M059J (cell line): ENCODE measurements around the genes CCDC6 and CABCOCO1.

GRCh38 chr10:59885391-59885989, 20.9 kb downstream of the CCDC6 start:
- RAMPAGE, long total RNA: no peak

- RAMPAGE, long total RNA: no peak
These were observed at the start of gene CCDC6 for GRCh38 chr10:59906089-59907096. TSS of gene CCDC6 (minus strand) at chr10:59906556.

- RAMPAGE, long total RNA: no peak
These were observed 85.3 kb upstream of the CCDC6 start for GRCh38 chr10:59991405-59992239.

GRCh38 chr10:60236807-60237756, 152.6 kb downstream of the ANK3 start:
- RAMPAGE, long total RNA: no peak

DNA sequence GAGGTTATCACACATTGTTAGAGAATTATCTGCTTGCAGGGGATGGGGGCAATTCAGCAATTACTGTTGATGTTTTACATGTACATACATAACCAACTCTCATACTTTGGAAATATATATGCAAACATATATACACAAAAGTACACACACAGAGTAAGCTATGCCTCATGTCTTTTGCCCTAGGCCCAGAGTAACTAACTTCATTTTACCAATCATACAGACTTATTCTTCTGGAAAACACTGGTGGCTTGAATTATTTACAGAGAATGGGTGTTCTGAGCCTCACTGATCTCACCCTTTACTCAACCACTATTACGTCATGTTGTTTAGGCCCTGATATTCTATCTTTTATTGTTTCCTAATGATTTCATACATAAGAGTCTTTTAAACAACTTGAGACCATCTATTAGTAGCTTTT, 43.1 kb downstream of the ANK3 start:
- RAMPAGE, long total RNA: no peak

DNA sequence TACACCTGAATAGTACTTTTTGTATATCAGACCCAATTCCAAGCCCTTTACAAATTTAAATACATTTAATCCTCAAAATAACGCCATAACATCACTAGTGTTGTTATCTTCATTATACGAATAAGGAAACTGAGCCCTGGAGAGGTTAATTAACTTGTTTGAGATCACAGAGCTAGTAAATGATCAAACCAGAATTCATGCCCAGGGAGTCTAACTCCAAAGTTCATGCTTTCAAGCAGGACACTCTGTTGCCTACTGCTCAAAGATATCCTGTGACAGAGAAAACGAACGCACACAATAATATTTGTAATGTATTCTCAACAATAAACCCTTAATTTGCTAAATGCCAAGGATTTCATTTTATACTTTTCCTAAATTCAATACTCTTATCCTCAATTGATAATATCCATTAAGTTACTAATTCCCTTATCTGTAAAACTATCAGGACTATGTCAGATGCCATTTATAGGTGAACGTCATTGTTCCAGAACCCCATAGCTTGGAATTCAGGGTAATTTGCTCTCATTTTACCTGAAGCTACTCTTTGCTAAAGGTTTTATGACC, 150.4 kb upstream of the CDK1 start:
- RAMPAGE, long total RNA: no peak

GRCh38 chr10:60680924-60682069, 97.0 kb upstream of the CDK1 start:
- RAMPAGE, long total RNA: no peak

DNA sequence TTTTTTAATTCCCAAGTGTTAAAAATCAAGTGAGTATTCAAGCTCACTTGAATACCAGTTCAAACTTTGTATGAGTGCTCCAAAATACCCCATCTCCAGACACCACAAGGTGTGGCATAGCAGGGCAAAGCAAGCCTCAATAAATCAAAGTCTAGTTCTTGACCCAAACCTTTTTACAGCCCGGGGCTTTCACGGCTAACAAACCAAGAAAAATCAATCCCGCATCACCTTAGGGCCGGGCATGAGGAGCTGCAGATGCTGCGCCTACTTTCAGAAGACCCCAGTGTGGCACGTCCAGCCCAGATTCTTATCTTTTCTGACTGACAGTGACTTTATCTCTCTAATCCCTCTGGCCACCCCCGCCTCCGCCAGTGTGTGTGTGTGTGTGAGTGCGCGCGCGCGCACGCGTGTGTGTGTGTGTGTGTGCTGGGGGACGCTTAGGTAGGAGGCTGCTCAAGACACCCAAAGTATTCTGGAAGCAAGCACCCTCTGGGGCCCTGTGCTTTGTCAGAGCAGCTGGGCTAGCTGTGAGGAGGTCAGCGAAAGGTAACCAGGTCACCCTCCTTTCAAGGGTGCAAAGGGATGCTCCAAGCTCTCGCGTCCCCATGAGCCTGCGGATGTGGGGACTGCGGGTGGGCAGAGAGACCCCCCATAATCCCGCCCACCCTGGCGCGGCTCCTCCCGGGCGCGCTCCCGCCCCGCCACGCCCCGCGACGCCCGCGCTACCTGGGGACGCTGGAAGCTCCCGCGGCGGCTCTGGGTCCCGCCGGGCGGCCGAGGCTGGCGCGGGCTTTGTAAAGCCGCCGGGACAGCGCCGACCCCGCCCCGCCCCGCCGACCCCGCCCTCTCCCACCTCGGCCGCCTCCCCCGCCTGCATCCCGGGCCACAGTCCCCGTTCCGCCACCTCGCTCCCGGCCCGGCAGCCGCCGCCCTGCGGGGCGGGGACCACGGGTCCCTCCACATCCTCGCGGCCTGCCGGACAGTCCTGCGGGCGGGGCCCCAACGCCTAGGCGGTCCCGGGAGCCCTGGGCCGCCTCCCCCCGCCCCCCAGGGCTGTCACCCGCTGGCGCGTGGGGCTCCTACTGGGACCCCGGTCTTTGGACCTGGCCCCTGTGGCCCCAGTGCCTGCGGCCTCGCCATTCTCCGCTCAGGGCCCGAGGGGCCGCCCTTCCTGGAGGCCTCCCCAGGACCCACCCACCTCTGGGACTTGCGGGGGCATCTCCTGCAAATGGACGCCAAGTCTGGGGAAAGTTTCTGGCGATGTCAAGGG, 57.1 kb upstream of the RHOBTB1 start:
- RAMPAGE, long total RNA: no peak

GRCh38 chr10:61662625-61663436, at the start of gene CABCOCO1:
TSS of gene CABCOCO1 (plus strand) at chr10:61662929.
- RAMPAGE, long total RNA: no peak

- RAMPAGE, long total RNA: no peak
These were observed 34.2 kb upstream of the ARID5B start for GRCh38 chr10:61867247-61867739.

- RAMPAGE, long total RNA: no peak
These were observed 39.8 kb downstream of the ARID5B start for GRCh38 chr10:61941064-61942027.

DNA sequence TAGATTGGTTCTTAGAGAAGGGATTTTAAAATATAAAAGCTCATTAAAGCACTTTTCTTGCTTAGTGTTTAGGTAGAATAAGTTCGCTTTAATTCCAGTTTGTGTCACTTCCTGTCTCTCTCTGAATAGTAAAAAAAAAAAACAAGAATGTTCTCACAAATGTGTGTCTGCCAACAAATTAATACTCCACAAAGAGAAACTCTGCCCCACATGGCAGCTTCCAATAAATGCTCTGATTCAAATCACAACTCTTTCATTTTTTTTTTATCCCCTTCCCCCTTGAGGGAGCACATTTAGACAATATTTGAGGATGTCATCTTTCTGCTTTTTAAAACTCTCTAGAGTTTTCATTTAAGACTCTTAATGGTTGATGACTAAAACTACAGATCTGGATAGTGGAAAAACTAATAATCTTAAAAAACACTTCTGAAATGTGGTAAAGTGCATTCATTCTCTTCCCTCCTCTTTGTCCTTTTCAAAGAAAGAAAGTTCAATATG, 42.2 kb downstream of the ARID5B start:
- RAMPAGE, long total RNA: no peak

GRCh38 chr10:61994498-61994884, 93.0 kb downstream of the ARID5B start:
- RAMPAGE, long total RNA: no peak

GRCh38 chr10:62011542-62011874, 110.0 kb downstream of the ARID5B start:
- RAMPAGE, long total RNA: no peak

- RAMPAGE, long total RNA: no peak
These were observed 115.5 kb downstream of the ARID5B start for GRCh38 chr10:62016717-62017593.

GRCh38 chr10:62043215-62043913, 141.9 kb downstream of the ARID5B start:
- RAMPAGE, long total RNA: no peak

- RAMPAGE, long total RNA: no peak
These were observed 151.5 kb downstream of the ARID5B start for GRCh38 chr10:62052765-62053728.

DNA sequence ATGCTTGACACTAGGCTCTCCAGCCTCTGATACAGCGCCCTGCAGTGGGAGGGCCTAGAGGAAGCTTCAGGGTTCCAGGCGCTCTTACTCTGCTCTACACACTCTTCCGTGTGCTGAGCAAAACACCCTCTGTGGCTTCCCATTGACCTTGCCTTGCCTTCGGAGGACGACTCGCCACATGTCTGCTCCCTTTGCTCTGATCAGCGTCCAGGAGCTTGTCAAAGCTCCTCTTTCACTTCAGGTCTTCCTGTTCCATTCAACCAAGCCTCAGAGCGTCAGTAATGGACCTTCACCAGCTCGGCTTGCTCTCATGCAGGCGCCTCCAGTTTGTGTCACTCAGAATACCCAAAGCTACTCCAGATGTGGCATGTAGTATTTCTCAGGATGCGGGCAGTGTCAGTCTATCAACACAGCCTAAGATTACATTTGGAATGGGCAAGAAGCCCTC, 173.9 kb downstream of the ARID5B start:
- RAMPAGE, long total RNA: no peak

DNA sequence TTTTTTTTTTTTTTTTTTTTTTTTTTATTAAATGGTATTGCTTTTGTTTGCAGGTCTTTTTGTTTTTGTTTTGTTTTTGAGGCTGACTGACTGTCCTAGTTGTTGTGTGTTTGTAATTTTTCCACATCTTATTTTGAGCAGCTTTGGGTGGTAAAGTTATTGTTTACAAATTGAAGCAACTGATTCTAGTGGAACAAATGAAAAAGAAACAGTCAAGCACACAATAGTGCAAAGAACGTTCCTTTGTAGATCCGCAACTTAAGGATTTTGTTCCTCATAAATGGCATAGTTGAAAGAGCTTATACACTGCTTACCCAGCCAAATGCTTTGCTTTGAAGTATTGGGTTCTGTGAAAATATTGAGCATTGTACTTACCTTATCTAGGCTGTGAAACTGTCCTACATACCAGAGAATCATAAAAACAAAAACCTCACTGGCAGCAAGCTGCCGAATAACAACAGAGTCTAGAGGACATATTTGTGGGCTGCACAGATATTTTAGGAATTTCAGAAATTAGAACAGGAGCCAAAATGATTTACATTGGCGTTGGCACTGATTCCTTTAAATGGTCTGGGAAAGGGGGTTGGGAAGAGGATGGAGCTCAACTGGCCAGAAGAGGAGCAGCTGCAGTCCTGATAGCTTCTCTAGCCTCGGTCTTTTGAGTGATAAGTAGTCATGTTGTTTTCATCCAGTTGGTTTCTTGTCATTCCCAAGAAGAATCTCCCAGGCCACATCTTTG, 174.8 kb downstream of the RTKN2 start:
- RAMPAGE, long total RNA: no peak

- RAMPAGE, long total RNA: no peak
These were observed 6.3 kb upstream of the RTKN2 start for GRCh38 chr10:62274934-62275394.